Rectum (tissue), 1 donor: ENCODE measurements around a stretch of chr2.

DNA sequence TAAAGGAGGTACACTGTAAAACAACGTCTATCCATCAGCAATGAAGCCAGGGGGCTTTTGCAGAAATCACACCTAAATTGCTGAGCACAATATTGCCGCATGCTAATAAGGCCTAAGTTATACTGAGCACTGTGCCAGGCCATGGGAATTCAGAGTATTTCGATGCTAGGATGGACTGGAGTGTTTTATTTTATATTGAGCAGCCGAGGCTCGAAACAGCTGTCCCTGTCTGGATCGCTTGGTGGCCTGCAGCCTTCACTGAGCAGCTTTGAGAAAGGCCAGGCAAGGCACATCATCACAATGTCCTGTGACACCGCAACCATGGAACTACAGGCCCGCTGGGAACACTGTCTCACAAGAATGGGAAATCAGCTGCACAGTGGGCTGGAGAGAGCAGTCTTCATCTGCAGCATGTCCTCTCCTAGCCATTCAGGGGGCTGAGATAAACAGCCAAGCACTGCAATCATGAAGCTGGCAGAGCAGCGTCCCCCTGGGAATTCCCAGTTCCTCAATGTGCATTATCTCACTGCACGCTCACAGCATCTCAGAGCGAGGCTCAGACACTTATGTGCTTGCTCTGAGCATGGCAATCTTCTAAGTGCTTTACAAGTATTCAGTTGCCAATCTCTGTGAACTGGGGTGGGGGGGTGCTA lies 2.0 kb downstream of the CMPK2 start:
- PRO-cap = no peak

DNA sequence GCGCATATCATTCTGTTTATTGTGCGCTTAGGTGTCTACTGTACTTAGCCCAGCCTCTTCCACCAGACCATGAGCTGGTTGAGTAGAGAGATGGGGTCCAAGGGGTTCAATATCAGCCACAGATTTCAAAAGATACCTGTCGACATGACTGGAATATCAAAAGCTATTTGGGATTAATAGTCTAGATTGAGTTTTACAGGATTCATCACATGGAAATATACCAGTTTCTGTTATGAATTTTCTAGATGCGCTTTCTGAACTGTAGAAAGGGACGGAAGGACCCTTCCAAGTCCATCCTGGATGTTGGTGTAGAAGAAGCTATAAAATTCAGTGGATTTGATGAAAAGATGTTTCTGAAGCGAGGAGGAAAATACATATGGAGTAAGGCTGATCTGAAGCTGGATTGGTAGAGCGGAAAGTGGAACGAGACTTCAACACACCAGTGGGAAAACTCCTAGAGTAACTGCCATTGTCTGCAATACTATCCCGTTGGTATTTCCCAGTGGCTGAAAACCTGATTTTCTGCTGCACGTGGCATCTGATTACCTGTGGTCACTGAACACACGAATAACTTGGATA lies 18.0 kb downstream of the RSAD2 start:
- PRO-cap = no peak

DNA sequence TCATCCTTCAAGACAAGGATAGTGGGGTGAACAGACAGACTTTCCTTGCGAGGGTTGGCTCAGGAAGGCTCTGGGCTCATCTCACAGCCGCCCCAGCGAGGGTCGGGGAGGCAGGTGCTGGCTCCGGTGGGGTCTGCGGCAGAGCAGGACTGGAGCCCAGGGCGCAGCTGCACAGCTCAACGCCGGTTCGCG lies 382 bp upstream of the RNF144A start:
- PRO-cap = no peak

GRCh38 chr2:7064083-7064887 lies 147.1 kb downstream of the RNF144A start:
- PRO-cap = no peak

DNA sequence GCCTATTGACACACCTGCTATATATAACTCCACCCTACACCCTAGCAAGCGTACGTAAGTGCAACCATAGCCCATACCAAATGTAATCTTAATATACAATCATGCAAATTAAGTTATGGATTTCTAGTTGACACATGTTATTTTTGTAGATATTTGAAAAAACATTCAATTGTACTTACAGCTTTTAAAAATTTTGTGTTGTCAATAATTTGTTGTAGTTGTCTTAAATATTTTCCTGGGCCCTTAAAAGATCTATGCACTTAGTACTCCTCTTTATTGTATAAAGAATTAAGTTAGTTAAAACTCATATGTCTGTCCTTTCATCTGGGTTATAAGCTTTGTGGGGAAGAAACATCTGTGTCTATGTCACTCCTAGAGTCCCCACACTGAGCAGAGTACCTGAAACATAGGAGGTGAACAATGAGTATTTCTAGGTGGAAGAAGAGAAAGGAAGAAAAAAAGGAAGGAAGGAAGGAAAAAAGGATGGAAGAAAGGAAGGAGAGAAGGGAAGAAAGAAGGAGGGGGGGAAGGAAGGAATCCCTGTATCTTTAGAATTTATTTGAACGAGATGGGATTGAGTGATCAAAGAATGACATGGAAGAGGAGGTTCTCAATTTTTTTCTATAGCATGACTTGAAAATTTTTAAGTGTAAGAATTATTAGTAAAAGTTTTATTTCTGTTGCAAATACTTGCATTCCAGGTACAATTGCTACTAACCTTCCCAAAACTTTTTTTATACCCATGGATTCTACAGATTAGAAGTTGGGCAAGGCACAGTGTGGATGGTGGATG lies 157.3 kb downstream of the RNF144A start:
- PRO-cap = no peak

- PRO-cap = no peak
These were observed 514.0 kb downstream of the RNF144A start for GRCh38 chr2:7430901-7431837.

DNA sequence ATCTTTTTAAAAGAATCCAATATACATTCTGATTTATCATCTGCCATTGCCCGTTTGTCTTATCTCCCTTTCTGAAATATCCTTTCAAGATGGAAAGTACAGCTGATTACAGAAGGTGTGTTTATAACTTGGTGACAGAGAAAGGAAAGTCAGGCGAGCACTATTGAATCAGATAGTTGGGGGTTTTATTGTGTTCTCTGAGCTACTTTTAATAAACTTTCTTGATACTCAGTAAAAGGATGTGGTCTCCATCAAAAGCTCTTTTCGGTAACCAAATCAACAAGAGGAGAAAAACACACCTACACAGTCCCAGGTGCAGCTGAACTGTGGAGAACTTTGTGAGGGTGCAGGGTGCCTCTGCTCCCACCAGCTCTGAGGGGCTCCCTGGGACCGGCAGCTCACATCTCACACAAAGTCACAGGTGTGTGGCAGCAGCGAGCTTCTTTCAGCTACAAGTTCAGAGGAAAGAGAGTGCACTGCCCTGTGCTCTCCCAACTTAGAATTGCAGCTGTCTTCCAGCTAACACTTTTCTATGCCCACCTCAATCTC lies 650.4 kb downstream of the RNF144A start:
- PRO-cap = no peak

- PRO-cap = unidirectional peak, minus-strand start at chr2:7610306
These were observed 692.9 kb downstream of the RNF144A start for GRCh38 chr2:7610010-7610580.

- PRO-cap = no peak
These were observed 452.5 kb upstream of the ID2 start for GRCh38 chr2:8229259-8229926.

DNA sequence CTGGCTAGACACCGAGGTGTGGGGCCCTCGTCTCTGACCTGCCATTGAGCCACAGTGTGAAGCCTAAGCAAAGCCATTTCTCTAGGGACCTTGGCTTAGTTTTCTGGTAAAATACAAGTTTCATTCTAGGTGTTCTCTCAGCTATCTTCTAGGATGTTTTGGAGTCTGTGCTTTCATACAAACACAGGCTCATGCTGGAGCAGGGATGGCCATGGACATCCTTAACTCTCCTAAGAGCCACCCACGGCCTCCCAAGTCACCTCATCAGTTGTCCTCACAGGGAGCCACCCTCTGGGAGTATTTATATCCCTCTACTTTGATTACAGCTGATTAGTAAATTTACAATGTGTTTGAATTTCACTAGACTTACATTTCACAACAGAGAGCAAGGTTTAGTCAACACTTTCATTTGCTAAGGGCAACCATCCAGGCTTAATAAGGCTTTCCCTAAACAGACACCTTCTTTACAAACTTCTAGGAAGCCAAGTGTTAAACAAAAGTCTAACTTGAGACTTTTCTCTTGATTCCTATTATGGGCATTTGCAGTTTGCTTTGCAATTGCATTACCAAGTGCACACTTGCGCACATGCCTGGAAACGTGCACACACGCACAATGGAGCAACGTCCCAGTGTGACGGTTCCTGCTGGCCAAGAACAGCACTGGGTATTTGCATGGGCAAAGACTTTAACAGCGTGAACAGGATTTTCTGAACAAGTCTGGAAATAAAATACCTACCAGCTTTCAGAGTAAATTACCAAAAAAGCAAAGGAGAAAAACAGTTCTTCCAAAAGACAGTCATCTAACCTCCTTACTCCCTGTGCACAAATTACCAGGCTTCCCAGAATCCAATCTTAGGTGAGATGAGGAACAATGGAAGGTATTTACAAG lies 376.5 kb upstream of the ID2 start:
- PRO-cap = no peak

DNA sequence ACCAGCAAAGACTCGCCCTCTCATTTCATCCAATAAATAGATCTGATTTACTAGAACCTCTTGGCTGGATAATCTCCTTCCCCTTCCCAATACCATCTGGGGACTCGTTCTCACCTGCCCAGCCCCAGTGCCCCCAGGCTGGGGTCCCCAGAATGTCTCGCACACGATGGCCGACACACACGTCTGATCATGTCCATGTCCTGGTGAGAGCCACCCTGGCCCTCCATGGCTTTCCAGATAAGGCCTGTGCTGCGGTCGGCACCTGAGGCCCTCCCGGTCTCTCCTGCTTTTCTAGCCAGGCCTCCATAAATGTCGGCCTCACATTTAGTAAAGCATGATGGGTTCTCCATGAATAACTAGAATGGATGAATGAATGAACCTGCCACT lies 270.2 kb upstream of the ID2 start:
- PRO-cap = no peak

GRCh38 chr2:8457649-8458194 lies 224.1 kb upstream of the ID2 start:
- PRO-cap = no peak

- PRO-cap = no peak
These were observed 204.2 kb upstream of the ID2 start for GRCh38 chr2:8477279-8478450.

- PRO-cap = no peak
These were observed 128.2 kb upstream of the ID2 start for GRCh38 chr2:8553597-8554179.

DNA sequence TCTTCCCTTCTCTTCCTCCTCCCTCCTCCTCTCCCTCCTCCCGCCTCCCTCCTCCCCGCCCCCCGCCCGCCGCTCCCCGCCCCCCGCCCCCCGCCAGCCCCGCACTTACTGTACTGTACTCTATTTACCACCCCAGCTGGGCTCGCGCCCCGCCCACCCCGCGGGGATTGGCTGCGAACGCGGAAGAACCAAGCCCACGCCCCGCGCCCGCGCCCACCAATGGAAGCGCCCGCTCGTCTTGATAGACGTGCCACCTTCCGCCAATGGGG lies 204 bp upstream of the ID2 start:
- PRO-cap = bidirectional peak, plus-strand start outside the sequence, minus-strand start at position 107 of the sequence

DNA sequence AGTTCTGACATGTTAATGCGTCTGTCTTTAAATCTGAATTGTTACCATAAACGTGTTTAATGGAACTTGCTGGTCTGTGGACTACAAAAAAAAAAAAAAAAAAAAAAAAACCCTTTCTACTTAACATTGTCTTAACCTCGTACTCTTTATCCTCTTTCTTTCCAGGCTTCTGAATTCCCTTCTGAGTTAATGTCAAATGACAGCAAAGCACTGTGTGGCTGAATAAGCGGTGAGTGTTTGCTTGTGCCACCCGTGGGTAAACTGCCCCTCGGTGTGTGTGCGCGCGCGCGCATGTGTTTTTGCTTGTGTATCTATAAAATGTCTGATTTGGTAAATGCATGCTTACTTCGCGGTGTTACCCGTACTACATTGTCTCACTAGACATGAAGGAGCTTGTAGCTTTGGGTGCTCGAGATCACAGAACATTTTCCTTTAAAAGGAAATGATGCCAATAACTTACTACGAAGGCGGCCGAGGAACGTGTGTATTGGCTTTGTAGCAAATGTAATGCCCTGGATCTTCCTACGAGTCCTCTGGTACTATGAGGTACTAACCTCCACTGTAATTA lies 906 bp downstream of the ID2 start:
- PRO-cap = bidirectional peak, plus-strand start at position 259 of the sequence, minus-strand start at position 263 of the sequence; bidirectional peak, plus-strand start at position 464 of the sequence, minus-strand start at position 434 of the sequence

DNA sequence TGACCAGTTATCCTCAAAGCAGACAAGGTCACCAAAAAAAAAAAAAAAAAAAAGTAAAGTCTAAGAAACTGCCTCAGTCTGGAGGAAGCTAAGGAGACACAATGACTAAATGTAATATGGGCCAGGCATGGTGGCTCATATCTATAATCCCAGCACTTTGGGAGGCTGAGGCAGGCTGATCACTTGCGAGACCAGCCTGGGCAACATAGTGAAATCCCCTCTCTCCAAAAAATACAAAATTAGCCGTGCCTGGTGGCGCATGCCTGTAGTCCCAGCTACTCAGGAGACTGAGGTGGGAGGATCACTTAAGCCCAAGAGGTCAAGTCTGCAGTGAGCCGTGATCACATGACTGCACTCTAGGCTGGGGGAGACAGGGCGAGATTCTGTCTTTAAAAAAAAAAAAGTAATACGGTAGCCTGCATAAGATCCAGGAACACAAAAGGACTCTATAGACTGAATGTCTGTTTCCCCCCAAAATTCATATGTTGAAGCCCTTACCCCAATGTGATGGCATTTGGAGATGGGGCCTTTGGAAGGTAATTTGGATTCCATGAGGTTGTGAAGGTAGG lies 17.2 kb downstream of the MBOAT2 start:
- PRO-cap = no peak

DNA sequence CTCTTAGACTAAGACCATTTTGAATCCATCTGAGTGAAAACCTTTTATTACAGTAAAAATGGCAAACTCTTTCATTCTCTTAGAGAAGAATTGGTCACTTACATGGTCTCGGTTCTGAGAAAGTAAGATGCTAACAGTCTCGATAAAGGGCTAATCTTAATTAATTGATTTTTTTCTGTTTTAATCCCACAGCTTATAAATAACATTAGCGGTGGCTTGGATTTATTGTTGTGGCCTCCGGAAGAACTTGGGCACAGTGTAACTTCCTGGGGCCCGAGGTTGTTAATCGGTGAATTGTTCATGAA lies 90.3 kb upstream of the ASAP2 start:
- PRO-cap = unidirectional peak, plus-strand start at position 230 of the sequence

DNA sequence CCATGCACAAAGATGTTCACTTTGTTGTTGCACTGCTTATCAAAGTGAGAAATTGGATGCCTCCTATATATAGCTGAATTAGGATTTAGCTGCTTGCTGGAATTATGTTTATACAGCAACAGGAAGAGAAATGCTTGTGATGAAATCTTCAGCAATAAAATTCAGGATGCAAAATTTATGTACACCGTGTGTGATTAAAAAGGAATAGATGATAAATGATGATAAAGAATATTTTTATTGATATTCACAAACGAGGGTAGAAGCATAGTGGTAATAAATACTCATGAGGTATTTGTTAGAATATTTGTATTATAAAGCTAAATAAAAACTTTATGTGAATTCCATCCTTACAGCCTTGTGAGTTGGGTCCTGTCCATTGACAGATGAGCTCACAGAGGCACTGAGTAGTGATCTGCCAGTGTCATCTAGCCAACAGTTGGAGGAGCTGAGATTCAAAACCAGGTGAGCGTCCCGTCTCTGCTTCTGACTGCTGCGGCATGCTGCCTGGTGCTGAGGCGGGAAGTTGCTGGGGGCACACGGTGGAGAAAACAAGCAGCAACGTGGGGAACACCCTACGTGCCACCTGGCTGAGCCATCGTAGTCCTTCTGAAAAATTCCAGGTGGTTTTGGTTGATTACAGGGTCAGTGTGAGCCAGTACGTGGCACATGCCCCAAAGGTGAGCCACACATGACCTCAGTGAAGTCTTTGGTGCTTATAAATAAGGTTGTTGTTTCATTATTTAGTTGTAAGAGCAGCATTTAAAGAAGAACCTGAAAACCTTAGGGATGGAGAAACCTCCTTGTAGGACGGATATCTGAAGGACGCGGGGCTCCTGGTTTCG lies 80.3 kb downstream of the ASAP2 start:
- PRO-cap = no peak

GRCh38 chr2:9321264-9321703 lies 102.0 kb downstream of the ITGB1BP1 start:
- PRO-cap = no peak